ENCODE measurements around a stretch of chr3.

DNA sequence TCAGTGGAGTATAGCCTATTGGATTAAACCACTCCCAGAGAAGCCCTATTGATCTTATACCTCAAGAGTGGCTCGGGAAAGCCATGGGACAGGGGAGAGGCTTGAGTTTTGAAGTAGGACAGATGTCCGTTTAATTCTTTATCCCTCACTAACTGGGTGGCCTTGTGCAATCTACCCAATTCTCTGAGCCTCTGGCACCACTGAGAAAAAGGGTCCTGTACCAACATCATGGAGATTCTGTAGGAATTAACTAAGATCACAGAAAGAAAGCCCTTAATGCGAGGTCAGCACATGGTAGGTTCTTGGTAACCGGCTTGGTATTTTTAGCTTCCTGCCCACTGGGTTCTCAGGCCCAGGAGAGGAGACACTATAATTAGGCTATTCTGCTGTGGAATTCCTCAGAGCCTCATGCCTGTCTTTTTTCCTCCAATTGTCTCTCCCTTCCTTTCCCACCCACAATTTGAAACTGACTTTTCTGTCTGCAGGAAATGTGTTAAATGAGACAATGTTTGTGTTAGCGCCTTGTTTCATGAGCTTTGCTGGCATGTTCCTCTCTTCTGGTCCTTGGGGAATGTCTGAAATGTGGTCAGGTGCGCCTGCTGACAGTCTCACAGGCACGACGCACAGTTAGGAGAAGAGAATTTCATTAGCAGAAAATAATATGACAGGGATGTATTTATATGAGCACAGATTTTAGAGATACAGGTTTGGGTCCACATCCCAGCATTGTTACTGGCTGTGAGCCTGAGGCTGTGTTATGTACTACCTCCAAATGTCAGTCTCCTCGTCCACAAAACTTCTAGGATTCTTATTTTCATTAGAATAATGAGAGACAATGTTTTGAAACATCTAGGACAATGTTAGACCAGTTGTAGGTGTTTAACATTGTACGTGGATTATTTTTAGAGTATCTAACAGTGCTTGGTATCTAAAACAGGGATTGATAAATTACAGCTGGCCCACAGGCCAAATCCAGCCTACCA is 223.6 kb upstream of the CTNNB1 start:
- RRBS, result no CpG with 5 or more reads among the region's 10 CpGs

GRCh38 chr3:41223573-41223940 is 24.3 kb downstream of the CTNNB1 start:
- RRBS, result no CpG with 5 or more reads among the region's 1 CpG

DNA sequence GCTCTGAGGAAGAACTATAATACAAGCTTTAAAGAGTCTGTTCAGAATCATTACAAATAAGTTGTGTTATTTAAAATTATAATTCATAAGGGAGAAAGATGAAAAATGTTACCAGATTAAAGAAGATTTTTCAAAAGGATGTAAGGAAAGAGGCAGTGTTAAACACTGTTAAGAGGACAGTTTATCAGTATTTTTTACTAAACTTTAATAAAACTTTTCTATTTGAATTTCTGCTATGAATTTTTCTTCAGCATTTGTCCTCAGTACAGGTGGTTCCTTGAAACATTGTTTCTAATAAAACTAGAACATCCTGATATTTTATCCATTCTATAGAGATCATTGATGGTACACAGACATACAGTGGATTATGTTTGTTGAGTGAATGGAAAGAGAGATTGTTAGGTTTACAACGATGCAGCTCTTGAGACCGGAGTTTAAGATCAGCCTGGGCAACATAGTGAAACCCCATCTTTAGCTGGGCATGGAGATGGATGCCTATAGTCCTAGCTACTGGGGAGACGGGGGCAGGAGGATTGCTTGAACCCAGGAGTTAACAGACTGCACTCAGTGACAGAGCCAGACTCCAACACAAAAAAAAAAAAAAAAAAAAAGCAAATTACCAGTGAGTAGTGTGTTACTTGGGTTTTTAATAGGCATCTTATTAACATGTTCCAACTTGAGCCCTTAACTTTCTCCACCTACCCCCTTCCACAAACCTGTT is 37.7 kb downstream of the CTNNB1 start:
- RRBS, result no CpG with 5 or more reads among the region's 3 CpGs

DNA sequence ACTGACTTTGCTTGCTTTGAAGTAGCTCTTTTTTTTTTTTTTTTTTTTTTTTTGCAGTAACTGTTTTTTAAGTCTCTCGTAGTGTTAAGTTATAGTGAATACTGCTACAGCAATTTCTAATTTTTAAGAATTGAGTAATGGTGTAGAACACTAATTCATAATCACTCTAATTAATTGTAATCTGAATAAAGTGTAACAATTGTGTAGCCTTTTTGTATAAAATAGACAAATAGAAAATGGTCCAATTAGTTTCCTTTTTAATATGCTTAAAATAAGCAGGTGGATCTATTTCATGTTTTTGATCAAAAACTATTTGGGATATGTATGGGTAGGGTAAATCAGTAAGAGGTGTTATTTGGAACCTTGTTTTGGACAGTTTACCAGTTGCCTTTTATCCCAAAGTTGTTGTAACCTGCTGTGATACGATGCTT is 40.7 kb downstream of the CTNNB1 start:
- RRBS, result no CpG with 5 or more reads among the region's 2 CpGs

- RRBS, result no CpG with 5 or more reads among the region's 11 CpGs
Measured at GRCh38 chr3:41243621-41244535, 44.6 kb downstream of the CTNNB1 start.

DNA sequence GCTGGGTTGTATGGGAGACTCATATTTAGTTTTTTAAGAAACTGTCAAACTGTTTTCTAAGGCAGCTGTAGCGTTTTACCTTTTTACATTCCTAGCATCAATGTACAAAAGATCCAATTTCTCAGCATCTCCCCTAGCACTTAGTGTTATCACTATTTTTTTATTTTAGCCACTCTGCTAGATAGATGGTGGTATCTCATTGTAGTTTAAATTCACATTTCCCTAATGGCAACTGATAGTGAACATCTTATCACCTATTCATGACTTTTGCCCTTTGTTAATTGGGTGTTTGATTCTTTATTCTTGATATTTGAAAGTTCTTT is 201.4 kb downstream of the CTNNB1 start:
- RRBS, result no CpG with 5 or more reads among the region's 1 CpG

DNA sequence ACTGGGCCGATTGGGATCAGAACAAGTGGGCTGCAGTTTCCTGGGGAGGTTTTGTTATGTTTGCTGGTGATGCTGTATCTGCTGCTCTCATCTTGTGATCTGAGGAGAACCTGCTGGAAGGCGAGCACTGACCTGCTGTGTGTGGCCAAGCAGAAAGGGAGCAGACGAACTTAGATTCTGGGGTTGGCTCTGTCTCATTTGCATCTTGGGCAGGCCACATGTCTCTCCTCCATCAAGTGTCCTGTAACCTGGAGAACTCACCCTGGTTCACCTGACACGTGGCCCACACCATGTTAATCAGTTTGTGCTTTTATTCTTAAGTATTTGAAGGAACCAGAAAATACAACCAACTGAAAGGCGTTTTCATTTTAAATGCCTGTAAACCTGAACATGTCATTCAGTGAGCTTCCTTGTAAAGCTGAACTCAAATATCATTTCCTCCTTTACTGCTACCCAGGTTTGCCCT is 33.6 kb upstream of the TRAK1 start:
- RRBS, result no CpG with 5 or more reads among the region's 5 CpGs

GRCh38 chr3:42070926-42071386 is 20.2 kb upstream of the TRAK1 start:
- RRBS, result no CpG with 5 or more reads among the region's 3 CpGs

DNA sequence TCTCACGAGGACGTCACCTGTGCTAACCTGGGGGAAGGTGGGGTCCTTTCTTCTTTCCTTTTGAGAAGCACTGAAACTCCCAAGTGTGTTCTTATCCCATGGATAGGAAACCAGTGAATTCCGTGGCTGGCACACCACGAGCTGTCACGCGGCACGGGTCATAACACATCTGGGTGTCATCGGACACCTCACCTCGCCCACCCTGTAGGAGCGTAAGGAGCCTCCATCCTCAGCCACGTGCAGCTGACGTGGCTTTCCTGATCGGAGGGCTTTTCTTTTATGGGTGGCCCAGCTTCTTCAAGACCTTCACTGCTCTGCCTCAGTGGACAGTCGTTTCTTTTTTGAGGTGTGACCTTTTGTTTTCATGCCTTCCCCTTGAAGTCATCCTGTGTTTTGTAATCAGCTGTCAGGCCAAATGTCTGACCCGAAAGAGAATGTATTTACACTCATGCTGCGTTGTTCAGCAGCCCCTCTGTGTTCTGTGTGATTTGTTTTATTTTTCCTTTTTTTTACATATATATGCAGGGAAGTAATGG is 41.9 kb downstream of the CCK start:
- RRBS, result no CpG with 5 or more reads among the region's 16 CpGs

DNA sequence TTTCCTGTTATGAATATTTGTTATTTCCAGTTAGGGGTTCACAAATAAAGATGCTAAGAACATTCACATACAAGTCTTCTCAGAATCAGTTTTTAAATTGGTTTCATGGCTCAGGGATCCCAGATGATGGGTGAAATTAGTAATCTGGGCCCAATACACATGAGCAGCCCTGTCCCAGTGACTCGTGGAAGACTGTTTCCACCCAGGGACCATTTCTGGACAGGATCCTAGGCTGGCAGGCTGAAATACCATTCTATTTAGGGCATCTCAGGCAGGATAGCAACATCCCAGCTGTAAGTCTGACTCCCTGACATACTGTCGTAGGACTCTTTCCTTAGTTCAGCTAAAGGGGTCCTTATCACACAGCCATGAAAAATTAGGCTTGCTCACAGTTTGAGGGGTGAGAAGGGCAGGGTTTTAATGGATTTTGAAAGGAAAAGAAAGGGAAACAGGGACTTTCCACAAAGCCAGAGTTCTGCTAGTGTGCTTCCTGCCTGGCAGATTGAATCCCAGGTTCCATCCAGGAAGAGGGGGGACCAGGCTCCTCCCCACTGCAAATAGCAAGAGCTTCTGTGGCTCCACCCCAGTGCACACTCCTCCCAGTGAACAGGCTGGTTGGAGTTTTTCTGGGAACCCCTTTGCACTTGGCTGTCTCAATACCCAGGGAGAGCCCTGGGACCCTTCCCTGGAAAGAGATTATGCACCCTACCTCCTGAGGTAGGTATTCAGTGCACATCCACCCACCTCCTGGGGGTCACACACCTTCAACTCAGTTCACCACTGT is 41.3 kb upstream of the LYZL4 start:
- RRBS, result no CpG with 5 or more reads among the region's 2 CpGs

- RRBS, result no CpG with 5 or more reads among the region's 9 CpGs
Measured at GRCh38 chr3:42504198-42504999, 2.0 kb downstream of the VIPR1 start.

GRCh38 chr3:42516201-42516807 is 13.9 kb downstream of the VIPR1 start:
- RRBS, result no CpG with 5 or more reads among the region's 7 CpGs

- RRBS, result no CpG with 5 or more reads among the region's 6 CpGs
Measured at GRCh38 chr3:42530652-42531103, 28.2 kb downstream of the VIPR1 start.

DNA sequence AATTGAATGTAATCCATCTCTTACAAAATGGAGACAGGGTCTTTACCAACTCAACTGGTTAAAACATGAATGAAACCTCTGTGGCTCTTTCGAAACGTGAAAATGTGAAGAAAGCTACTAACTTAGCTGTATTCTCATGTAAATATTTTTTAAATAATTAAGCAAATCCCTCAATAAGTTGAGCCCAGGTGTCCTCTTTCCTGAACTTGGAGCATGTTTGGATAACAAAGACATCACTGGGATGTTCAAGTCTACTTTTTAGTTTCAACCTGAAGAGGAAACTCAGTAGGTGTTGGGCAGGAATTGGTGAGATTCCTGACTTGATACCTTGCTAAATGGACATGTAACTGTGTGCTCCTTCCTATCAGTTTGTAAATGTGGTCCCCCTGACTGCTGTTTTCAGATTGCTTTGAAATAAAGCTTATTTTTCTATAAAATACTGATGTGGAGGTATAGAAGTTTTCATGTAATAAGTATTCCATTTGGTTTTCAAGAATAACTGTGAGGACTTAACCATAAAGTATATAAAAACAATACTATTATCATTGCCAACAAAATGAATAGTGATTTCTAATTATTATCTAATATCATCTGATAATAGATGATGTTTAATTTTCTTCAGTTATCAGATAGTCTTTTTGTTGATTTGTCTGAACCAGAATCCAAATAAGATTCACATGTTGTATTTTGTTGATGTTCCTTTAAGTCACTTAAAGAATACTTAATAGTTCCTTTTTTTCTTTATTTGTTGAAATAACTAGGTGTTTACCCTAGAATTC is 4.1 kb downstream of the SS18L2 start:
- RRBS, result no CpG with 5 or more reads among the region's 2 CpGs

GRCh38 chr3:42630350-42630977 is 23.0 kb upstream of the ZBTB47 start:
- RRBS, result no CpG with 5 or more reads among the region's 4 CpGs

- RRBS, result no CpG with 5 or more reads among the region's 6 CpGs
Measured at GRCh38 chr3:42651530-42651973, 1.9 kb upstream of the ZBTB47 start.

DNA sequence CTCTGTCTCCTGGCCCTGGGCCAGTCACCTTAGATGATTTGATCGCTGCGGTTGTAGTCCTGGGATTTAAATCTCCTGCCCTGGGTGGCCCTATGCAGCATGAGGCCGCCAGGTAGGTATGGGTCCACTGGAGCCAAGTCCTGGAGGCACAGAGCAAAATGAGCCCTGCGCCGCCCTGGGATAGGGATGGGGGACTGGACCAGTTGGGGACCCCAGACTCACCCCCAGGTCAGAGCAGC is 194 bp downstream of the ZBTB47 start:
- RRBS, result no CpG with 5 or more reads among the region's 5 CpGs

DNA sequence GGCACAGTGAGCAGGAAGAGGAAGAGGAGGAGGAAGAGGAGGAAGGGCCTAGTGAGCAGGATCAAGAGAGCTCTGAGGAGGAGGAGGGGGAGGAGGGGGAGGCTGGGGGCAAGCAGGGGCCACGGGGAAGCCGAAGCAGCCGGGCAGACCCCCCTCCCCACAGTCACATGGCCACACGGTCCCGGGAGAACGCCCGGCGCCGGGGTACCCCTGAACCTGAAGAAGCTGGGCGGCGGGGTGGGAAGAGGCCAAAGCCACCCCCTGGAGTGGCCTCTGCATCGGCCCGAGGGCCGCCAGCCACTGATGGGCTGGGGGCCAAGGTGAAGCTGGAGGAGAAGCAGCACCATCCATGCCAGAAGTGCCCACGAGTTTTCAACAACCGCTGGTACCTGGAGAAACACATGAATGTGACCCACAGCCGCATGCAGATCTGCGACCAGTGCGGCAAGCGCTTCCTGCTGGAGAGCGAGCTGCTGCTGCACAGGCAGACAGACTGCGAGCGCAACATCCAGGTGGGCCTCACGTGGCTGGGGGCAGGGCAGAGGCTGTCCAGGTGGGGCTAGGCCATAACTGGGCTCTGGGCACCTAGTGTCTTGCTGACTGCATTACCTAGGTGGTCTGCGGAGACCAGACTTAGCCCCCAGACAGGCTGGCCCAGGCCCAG is 6.0 kb downstream of the ZBTB47 start:
- RRBS, result no CpG with 5 or more reads among the region's 25 CpGs

GRCh38 chr3:42662648-42663286 is 9.3 kb downstream of the ZBTB47 start:
- RRBS, result no CpG with 5 or more reads among the region's 12 CpGs